Measurements from ENCODE around the gene C7orf25.

DNA sequence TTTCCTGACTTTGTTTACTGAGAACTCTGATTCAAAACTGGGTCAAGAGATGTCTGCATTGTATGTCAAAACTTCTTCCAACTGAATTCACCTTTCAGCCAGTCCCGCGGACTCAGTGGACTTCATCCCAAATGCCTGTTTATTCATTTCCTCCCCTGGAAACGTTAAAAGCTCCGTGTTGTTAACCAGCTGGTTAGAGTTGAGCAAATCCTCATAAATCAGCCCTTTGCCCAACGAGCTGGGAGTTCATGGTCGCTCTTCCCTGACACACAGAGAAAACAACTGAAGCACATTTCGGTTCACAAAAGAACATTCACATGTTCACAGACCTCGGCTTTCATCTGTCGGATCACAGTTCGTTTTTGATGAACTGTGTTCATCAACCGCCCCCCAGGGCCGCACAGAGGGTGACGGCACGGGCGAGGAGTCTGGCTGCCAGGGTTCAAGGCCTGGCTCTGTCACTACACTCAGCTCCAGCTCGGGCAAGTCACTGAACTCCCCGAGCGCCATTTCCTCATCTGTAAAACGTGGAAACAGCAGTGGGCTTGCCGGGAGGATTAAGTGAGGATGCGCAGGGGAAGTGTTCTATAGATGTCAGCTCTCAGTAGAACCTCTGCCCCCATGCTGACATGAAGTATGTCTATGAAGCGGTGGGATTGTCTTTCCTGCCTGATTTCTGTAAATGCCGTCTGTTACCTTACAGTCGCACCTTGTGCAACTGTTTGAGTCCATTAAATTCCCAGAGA, 62.5 kb downstream of the GLI3 start:
- RRBS = no CpG with 5 or more reads among the region's 24 CpGs
CAGE:
- cytosol, long polyA plus RNA = no peak
- long polyA plus RNA = no peak
- nucleus, long polyA plus RNA = no peak

GRCh38 chr7:42236976-42237115, 163 bp downstream of the GLI3 start:
- RRBS = no CpG with 5 or more reads among the region's 26 CpGs
CAGE:
- cytosol, long polyA plus RNA = no peak
- long polyA plus RNA = no peak
- nucleus, long polyA plus RNA = no peak

DNA sequence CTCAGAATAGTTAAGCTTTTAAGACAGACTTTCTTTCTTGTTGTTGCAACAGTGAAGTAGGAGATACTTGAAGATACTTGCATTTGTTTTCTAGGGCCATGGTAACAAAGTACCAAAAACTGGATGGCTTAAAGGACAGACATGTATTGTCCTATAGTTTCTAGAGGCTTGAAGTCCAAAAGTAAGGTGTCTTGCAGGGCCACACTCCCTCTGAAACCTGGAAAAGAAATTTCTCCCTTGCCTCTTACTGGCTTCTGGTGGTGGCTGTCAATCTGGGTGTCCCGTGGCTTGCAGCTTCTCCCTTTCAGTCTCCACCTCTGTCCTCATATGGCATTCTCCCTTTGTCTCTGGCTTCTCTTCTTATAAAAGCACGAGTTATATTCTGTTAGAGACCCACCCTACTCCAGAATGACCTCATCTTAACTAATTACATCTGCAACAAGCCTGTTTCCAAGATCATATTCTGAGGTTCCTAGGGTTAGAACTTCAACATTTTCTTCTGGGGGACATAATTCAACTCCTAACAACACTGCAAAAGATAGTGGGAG, 3.3 kb upstream of the GLI3 start:
- RRBS = no CpG with 5 or more reads among the region's 2 CpGs
CAGE:
- cytosol, long polyA plus RNA = no peak
- long polyA plus RNA = no peak
- nucleus, long polyA plus RNA = no peak

DNA sequence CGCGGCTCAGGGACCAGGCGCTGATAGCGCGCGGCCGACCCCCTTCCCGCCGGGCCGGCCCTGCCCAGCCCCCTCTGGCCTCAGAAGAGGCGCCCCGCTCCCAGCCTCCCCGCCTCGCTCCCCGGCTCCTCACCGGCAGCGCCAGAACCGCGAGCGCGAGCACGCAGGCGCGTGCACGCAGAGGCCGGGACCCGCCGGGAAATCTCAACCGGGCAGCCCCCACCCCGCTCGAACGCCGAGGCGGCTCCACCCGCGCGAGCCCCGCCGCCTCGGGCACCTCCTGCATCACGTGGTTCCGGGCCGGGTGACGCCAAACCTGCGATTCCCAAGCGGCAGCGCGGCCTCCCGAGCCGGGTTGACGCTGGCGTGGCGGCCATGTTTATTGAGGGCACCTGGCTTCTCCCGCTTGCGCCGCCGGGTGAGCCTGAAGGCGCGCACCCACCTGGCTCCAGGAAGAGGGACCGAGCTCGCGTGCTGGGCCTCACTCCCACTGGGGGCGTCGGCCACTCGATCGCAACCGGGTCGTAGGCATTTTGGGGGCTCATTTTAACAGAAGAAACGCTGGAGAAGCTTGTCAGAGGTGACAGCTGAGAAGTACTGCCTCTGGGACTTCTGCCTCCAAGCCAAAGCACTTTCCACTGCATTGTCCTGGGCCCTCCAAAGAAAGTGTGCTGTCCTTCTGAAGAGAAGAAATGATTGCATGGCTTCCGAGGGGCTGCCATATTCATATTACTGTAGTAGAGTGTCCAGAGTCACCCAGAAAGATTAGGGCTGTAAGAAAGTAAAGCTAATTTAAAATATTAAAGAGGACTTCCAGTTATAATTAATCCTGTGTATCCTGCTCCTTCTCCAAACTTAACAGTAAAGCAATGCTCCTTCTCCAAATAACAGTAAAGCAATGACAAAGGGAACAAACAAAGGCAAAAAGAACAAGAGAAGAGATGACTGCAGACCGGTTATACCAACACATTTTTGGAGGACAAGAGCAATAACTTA, at the start of gene C7orf25:
Gene C7orf25 (minus strand): TSS at position 289 of the 996 bp plus-strand sequence.
- RRBS = 1% methylated on average over 54 of the region's 71 CpGs
CAGE:
- cytosol, long polyA plus RNA = no peak
- long polyA plus RNA = no peak
- nucleus, long polyA plus RNA = no peak

- RRBS = no CpG with 5 or more reads among the region's 11 CpGs
CAGE:
- cytosol, long polyA plus RNA = no peak
- long polyA plus RNA = no peak
- nucleus, long polyA plus RNA = no peak
Measured at GRCh38 chr7:42931780-42931982, 293 bp downstream of the PSMA2 start.

DNA sequence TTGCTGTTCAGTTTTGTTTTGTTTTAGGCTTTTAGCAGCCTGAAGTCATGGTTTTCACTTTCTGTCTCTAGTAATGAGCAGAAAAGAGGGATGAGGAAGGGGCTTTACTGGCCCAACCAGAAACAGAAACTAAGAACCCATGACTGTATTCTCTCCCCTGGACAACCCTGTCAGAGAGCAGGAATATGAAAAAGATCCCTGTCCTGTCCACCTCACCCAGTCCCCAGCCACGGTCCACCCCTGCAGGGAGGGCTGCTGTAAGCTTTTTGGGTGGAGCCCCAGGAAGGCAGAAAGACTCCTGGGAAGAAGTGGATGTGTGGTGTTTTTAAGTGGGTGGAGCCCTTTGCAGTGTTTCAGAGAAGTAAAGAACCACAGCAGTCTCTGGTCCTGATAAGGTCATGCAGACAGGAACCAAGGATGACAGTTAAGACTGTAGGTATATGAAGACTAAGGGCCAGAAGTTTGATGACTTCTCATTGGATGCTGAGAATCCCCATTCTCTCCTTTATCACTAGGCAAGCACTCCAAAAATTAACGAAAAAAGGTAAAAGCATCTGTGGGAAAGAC, 13.8 kb downstream of the MRPL32 start:
- RRBS = no CpG with 5 or more reads among the region's 2 CpGs
CAGE:
- cytosol, long polyA plus RNA = no peak
- long polyA plus RNA = no peak
- nucleus, long polyA plus RNA = no peak

DNA sequence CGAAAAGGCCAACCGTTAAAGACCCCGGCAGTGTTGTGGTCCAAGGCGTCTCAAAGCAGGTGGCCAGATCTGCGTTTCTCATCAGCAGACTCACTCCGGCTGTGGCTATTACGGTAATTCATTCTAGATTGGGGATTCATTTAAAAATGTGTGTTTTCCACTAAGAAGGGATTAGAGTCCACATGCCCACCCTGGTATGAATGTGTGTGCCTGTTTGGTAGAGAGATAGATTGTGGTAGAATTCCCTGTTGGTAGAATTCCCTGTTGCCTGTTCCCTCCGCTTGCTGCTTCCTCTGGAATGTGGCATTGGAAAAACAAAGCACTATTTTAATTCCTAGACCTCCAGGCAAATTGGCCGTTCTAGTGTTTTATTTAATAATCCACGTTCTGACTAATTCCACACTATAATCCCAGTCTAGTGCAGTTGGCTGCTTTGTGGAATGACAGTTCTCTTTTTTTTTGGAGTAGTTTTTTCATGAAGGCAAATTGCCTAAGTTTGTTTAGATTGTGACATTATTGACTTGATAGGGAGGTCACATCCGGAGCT, 1.9 kb downstream of the HECW1 start:
- RRBS = 52% methylated on average over 4 of the region's 11 CpGs
CAGE:
- cytosol, long polyA plus RNA = no peak
- long polyA plus RNA = no peak
- nucleus, long polyA plus RNA = no peak

DNA sequence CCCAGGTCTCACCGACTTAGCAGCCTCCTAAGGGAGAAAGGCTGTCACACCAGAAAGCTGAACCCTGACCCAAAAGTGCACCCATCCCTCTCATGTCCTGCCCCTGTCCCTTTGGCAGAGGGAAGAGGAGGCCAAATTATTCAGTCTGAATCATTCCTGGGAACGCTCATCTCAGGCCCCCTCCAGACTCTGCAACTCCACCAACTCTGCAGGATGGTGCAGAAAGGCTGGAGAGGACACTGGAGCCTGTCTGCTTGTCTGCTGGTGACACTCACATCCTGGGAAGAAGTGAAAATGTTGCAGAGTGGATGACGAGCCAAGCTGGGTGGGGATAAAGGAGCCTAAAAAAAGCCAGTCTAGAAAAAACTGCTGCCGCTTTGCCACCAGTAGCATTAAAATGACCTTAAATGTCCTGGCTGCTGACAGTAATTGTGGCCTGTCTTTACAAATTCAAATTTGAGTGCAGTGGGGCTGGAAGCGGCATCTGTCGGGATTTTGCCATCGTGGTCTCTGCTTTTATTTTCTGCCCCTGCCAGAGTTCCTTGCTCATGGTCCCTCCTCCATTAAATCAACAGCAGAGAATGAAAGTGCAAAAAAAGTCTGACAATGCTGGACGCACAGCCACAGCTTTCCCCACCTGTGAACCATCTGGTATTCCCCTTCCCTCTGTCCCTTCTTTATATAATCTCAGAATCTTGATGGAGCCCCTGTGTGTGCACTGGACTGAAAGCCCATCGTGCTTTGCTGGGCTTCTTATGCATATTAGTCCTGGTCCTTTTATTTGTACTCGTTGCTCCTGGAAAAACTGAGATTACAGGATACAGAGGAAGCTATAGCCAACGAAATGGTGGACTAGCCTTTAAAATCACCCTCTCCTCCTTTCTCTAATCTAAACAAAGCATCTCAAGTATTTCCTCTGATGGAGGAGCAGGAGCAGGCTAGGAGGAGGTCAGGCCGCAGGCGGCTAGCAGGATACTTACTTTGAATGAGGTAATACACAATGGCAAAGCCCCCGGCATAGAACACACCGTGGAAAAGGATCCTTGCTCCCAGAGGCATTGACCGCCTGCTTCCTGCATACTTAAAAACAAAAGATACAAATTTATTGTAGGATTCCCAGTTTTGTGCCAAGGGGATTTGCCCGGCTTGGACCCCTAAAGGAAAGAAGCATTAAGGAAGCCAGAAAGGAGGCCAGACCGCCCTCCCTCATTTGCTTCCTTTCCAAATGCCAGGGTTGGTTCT, 64.1 kb downstream of the STK17A start:
- RRBS = no CpG with 5 or more reads among the region's 18 CpGs
CAGE:
- cytosol, long polyA plus RNA = no peak
- long polyA plus RNA = no peak
- nucleus, long polyA plus RNA = no peak

DNA sequence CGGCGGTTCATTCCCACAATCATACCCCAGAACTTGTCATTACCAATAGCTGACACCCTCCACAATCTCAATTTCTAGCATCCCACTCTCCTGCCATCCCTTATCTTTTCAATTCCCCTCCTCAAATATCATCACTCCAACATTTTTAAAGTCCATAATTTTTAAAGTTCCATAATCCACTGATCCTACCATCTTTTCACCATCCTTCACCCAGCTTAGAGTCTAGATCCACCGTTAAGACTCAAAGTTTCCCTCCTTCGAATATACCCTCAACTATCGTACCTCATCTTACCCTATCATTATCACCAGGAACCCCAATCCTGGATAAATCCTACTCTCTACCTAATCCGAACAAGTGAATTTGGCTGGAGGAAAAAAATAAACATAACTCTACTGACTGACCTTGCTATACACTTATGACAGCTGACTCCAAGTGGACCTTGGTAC, 35.8 kb downstream of the COA1 start:
- RRBS = no CpG with 5 or more reads among the region's 6 CpGs
CAGE:
- cytosol, long polyA plus RNA = no peak
- long polyA plus RNA = no peak
- nucleus, long polyA plus RNA = no peak

- RRBS = no CpG with 5 or more reads among the region's 10 CpGs
CAGE:
- cytosol, long polyA plus RNA = no peak
- long polyA plus RNA = no peak
- nucleus, long polyA plus RNA = no peak
Measured at GRCh38 chr7:43764755-43765458, 6.4 kb downstream of the BLVRA start.

DNA sequence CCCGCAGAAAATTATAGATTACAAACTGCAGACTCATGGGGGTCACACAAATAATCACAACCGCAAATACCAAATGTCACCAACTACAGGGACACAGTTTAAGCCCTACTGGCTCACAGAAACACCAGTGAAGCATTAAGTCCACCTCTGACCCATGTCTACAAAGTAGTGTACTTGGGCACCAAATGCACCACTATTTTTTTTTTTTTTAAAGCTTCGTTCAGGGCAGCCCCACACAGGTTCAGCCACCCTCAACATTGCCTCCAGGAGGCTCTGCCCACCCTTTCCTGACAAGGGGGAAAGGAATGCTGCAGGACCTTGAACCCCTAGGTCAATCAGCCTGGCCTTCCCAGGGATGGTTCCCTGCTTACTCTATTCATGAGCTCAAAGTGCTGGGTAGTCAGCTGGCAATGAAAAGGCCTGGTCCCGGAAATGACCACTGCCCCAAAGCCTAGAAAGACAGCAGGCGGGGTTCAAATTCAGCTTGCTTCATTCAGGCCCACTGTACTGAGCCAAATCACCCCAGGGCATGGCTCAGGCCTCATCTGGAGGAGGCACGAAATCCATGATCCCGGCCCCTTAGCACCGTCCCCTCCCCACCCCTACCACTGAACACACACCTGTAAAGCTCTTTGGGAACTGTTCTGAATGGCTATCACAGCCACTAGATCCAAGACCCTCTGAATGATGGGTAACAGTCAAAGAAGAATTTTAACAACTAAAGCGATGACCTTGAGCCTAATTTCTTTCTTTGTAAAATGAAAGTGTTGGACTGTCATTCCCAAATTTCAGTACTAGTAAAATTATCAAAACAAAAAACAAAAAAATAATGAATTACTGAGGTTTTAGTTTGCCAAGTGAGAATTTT, 1.2 kb downstream of the URGCP start:
- RRBS = no CpG with 5 or more reads among the region's 9 CpGs
CAGE:
- cytosol, long polyA plus RNA = no peak
- long polyA plus RNA = no peak
- nucleus, long polyA plus RNA = no peak

- RRBS = no CpG with 5 or more reads among the region's 7 CpGs
CAGE:
- cytosol, long polyA plus RNA = no peak
- long polyA plus RNA = no peak
- nucleus, long polyA plus RNA = no peak
Measured at GRCh38 chr7:44050657-44051243, 6.2 kb downstream of the DBNL start.

GRCh38 chr7:44064033-44064807, 1.1 kb downstream of the PGAM2 start:
- RRBS = no CpG with 5 or more reads among the region's 14 CpGs
CAGE:
- cytosol, long polyA plus RNA = no peak
- long polyA plus RNA = no peak
- nucleus, long polyA plus RNA = no peak

- RRBS = no CpG with 5 or more reads among the region's 6 CpGs
CAGE:
- cytosol, long polyA plus RNA = no peak
- long polyA plus RNA = no peak
- nucleus, long polyA plus RNA = no peak
Measured at GRCh38 chr7:44100406-44100898, 3.7 kb upstream of the AEBP1 start.

DNA sequence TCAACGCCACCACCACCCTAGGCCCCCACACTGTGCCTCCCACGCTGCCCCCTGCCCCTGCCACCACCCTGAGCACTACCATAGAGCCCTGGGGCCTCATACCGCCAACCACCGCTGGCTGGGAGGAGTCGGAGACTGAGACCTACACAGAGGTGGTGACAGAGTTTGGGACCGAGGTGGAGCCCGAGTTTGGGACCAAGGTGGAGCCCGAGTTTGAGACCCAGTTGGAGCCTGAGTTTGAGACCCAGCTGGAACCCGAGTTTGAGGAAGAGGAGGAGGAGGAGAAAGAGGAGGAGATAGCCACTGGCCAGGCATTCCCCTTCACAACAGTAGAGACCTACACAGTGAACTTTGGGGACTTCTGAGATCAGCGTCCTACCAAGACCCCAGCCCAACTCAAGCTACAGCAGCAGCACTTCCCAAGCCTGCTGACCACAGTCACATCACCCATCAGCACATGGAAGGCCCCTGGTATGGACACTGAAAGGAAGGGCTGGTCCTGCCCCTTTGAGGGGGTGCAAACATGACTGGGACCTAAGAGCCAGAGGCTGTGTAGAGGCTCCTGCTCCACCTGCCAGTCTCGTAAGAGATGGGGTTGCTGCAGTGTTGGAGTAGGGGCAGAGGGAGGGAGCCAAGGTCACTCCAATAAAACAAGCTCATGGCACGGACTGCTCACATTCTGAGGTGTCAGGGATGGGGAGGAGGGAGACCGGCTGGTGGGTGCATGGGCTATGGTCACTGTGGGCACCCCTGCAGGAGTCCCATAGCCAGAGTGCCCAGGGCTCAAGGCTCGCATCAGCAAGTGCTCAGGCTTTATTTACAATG, 9.2 kb downstream of the POLD2 start:
- RRBS = no CpG with 5 or more reads among the region's 14 CpGs
CAGE:
- cytosol, long polyA plus RNA = no peak
- long polyA plus RNA = no peak
- nucleus, long polyA plus RNA = no peak

GRCh38 chr7:44143838-44144433, 2.8 kb upstream of the MYL7 start:
- RRBS = no CpG with 5 or more reads among the region's 5 CpGs
CAGE:
- cytosol, long polyA plus RNA = no peak
- long polyA plus RNA = no peak
- nucleus, long polyA plus RNA = no peak

- RRBS = 13% methylated on average over 21 of the region's 59 CpGs
CAGE:
- cytosol, long polyA plus RNA = no peak
- long polyA plus RNA = no peak
- nucleus, long polyA plus RNA = no peak
Measured at GRCh38 chr7:44145846-44146580, 4.9 kb upstream of the MYL7 start.

- RRBS = 37% methylated on average over 6 of the region's 10 CpGs
CAGE:
- cytosol, long polyA plus RNA = no peak
- long polyA plus RNA = no peak
- nucleus, long polyA plus RNA = no peak
Measured at GRCh38 chr7:44240923-44241456, 40.2 kb downstream of the YKT6 start.

DNA sequence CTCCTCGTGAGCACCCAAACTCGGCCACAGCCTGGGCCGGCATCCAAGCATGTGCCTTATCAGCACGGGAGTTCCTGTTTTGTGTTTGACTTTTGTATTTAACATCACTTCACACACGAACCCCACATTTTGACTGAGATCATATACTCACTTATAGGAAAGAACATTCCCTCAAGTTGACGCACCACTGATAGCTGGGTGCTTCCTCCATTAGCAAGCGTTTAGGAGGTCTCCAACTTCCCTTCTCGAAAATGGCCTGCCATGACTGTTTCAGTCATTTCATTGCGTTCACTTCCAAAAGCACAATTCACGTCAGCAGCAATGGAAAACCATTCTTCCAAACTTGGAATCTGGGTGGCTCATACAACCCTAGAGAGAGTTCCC, 33.9 kb downstream of the CAMK2B start:
- RRBS = no CpG with 5 or more reads among the region's 10 CpGs
CAGE:
- cytosol, long polyA plus RNA = no peak
- long polyA plus RNA = no peak
- nucleus, long polyA plus RNA = no peak

GRCh38 chr7:44310173-44310766, 15.1 kb downstream of the CAMK2B start:
- RRBS = no CpG with 5 or more reads among the region's 9 CpGs
CAGE:
- cytosol, long polyA plus RNA = no peak
- long polyA plus RNA = no peak
- nucleus, long polyA plus RNA = no peak